ENCODE data around the genes AGTR1, TM4SF18 and WWTR1.

- PRO-cap: no peak
- RAMPAGE, long total RNA: no peak
These were observed 18.4 kb downstream of the PLOD2 start for GRCh38 chr3:146142572-146142924.

- PRO-cap: no peak
- RAMPAGE, long total RNA: start-site peak on the minus strand at chr3:146239259-146239375, 6 reads
These were observed 11.9 kb downstream of the PLSCR4 start for GRCh38 chr3:146238847-146239658.

GRCh38 chr3:147187795-147188147, 218.6 kb downstream of the ZIC4 start:
- PRO-cap: no peak
- RAMPAGE, long total RNA: no peak

- PRO-cap: no peak
- RAMPAGE, long total RNA: no peak
These were observed 9.0 kb downstream of the ZIC4 start for GRCh38 chr3:147396900-147398196.

DNA sequence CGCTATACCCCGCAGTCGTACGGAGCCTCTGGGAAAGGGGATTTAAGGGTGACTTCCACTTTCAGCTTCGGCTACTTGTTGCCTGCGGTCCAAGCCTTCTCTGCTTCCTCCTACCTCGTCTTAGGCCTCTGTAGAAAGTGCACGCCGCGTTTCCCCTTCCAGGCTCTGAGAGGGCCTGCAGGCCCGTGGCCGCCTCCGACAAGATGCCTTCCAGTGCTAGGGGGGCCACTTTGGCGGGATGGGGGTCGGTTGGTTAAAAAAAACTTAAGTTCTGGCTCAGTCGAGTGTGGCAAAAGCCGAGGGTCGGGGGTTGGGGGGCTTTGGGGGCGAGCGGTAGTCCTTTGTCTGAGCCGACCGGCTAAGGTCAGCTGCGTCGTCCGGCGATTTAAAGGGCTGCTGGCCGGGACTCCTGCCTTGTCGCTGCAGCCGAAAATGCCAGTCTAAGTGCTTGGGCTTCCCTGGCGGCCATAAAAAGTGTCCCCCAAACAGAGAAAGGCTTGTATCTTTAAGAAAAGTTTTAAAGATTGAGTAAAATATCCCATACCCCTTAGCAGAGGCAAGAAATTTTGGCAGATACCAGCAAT, 8.0 kb downstream of the ZIC4 start:
- PRO-cap: no peak
- RAMPAGE, long total RNA: no peak

GRCh38 chr3:147939925-147940124, 530.7 kb downstream of the ZIC1 start:
- PRO-cap: no peak
- RAMPAGE, long total RNA: no peak

- PRO-cap: no peak
- RAMPAGE, long total RNA: no peak
These were observed 540.7 kb upstream of the AGTR1 start for GRCh38 chr3:148157064-148157435.

DNA sequence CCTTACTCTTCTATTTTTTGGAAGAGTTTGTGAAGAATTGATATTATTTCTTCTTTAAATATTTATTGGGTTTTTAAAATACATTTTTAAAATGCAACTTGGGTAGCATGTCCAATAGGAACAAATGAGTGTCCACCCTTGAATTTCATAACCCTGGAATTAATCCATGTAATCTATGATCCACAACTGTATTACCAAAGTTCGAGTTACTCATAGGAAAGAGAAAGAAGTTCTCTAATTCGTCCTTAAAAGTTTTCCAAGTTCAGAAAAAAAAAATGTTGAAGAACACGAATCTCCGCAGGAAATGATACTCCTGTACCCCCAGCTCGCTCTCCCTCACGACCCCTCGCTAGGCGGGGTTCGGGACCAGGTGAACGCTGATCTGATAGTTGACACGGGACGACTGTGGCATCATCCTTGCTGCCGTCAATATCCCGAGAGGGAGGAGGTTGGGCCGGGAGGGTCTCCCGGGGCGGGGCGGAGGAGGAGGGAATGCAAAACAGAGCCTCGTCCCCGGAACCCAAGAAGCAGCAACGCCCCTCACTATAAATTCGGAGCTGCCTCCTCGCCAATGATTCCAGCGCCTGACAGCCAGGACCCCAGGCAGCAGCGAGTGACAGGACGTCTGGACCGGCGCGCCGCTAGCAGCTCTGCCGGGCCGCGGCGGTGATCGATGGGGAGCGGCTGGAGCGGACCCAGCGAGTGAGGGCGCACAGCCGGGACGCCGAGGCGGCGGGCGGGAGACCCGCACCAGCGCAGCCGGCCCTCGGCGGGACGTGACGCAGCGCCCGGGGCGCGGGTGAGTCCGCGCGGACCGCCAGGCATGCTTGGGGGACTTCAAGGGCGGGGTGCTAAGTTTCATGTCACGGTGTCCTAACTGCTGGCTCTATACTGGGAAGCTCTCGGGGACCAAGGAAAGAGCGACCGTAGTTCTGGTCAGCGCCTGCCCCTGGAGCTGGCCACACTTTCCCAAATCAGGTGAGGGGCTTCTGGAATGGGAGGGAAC, at the start of gene AGTR1:
Gene AGTR1, plus strand, starts transcription at position 575 of the 1,006 bp plus-strand sequence.
- PRO-cap: bidirectional peak, plus-strand start at position 560 of the sequence, minus-strand start at position 429 of the sequence
- RAMPAGE, long total RNA: no peak

DNA sequence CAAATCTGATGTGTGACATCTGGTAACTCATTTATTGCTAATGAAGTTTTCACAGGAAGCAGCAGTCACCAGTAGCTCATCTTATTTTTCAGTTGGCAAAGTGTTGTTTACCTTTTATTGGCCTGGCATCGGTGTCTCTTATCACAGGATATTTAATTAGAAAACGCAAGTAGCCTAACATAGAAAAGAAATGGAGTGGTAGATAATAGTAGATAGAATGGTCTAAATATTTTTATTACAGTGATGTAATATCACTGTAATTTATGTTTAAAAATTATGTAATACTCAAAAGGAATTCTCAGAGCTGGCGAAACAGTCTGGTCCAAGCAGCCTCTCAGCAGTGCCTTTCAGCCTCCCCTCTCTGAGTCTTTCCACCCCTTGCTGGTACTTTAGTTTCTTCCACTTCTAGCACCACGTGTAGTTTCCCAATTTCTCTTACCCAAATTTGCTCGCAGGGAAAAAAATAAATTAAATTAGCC, 31.9 kb downstream of the AGTR1 start:
- PRO-cap: no peak
- RAMPAGE, long total RNA: no peak

DNA sequence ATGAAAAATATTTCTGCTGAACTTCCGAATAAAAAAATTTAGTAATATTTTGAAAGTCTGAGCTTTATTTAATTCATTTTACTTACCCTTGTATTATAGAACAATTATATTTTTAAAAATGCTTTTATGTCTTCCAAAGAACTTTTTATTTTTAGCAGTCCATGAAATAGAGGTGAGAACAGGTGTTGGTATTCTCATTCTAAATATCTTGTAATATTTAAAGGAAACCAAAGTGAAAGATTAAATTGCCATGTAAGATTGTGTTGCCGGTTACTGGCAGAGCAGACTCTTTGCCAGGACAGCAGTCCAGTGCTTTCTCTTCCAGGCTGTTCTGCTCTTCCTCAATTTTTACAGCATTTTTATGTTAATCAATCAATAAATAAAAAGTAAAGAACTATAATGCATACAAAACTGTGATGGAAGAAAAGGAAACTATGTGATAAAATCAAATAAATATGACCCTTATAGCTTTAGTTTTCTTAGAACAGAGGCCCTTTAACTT, 33.8 kb downstream of the AGTR1 start:
- PRO-cap: no peak
- RAMPAGE, long total RNA: no peak

- PRO-cap: no peak
- RAMPAGE, long total RNA: no peak
These were observed 50.0 kb downstream of the CPA3 start for GRCh38 chr3:148915048-148915495.

GRCh38 chr3:149209798-149210353, 11.8 kb downstream of the CP start:
- PRO-cap: no peak
- RAMPAGE, long total RNA: no peak

DNA sequence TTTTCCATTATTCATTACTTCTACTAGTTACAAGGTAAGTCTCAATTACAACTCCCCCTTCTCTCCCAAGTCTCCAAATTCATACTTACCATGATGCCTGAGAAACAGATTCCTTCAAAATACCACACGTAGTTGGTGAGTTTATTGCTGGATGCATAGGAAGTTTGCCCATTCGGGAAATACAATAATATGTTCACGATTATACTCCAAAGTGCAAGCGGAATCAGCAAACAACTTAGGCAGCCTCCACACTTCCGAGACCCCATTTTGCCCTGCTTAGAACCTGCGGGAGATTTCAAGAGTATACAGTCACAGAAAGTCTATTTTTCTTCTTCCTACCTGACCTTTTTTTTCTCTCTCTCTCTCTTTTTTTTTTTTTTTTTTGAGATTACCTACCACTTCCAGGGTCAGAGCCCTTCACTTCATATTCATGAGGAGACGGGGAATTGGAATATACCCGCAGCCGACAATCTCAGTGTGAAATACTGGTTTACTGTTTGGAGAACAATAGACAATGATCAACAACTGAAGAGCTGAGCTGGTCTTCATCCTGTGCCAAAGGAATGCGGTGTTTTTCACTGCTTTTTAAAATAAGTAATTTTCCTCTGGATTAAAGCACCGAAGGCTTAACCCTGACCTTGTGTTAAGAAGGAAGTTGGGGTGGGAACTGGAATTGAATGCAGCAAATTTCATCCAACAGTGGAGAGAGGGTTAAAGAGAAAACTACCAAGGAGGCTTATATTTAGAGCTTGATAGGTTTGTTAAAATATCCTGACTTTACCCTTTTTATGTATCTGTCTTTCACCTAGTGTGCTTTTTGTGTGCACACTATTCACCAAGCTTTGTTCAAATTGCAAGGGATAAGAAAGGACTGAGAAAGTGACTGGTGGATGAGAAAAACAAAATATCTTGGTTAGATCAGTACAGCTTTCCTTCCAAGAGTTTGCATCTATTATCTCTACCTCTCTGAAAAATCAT, at the start of gene TM4SF18:
Gene TM4SF18, minus strand, starts transcription at position 520 of the 978 bp plus-strand sequence.
- PRO-cap: no peak
- RAMPAGE, long total RNA: start-site peak on the minus strand centred at position 515 of the sequence, 12 bp wide, 5 reads

DNA sequence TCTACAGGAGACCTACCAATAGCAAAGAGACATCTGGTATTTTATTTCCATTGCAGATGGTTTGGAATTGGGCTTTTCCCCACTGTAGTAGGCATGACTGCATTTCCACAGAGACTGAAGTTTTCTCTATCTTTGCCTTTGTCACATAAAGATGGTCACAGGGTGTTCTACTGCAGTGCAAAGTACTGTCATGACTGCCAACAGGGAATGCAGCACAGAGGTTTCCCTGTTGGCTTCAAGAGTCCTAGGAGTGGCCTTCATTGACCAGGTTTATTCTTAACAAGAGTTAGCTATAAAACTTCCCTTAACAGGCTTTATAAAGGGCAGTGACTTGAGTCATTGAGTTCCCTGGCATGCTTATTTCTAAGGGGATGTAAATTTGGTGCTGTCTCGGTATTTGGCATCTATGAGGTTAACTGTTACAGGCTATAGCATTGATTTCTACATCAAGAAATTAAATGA, 36.7 kb upstream of the TM4SF4 start:
- PRO-cap: no peak
- RAMPAGE, long total RNA: no peak

GRCh38 chr3:149507448-149508580, 33.3 kb downstream of the TM4SF4 start:
- PRO-cap: no peak
- RAMPAGE, long total RNA: no peak

DNA sequence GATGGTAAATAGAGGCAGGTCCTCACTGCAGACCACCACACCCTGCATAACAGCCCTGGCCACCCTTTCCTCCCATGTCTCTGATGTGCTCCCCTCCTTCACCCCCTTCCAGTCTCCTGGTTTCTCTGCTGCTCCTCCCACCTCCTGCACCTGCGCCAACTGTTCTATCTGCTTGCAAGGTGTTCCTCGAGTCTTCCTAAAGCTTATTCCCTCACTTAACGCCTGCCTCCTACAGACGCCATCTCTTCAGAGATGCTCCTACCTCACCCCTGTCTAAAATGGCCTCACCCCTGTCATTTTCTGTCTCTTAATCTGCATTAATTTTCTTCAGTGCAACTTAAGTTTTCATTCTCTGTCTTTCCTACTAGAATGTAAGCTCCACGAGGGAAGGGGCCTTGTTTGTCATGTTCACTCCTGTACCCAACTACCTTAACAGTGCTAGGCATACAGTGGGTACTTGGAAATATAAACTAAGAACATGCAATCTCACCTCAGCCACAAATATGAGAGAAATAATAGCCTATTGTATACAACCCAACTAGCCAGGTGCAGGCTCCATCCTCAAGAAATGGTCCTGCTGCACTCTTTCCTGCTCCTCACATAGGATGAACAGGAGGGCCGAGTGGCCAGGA, 57.0 kb downstream of the TM4SF4 start:
- PRO-cap: no peak
- RAMPAGE, long total RNA: start-site peak on the minus strand centred at position 434 of the sequence, 24 bp wide, 25 reads

DNA sequence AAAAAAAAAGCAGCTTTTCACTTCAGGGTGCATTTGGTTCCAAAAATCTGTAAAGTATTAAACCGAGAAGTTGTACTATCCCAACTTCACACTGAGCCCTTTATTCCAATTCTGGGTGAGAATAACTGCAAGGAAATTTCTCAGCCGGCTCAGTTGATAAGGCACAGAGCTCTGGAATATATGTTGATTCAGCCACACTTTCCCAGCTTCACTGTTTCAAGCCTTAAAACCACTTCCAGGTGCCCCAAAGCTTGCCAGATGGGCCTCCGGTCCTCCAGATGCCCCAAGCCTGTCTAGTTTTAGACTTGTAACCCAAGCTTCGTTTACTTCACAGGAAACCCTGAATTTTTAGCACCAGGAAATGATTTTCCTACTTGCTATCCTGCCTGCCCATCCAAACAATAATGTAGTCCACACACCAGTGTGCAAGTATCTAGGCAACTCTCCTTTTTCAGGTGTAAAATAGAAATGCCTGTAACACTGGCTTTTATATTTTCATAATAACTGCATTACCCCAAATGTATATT, 79.6 kb downstream of the TM4SF4 start:
- PRO-cap: no peak
- RAMPAGE, long total RNA: no peak

DNA sequence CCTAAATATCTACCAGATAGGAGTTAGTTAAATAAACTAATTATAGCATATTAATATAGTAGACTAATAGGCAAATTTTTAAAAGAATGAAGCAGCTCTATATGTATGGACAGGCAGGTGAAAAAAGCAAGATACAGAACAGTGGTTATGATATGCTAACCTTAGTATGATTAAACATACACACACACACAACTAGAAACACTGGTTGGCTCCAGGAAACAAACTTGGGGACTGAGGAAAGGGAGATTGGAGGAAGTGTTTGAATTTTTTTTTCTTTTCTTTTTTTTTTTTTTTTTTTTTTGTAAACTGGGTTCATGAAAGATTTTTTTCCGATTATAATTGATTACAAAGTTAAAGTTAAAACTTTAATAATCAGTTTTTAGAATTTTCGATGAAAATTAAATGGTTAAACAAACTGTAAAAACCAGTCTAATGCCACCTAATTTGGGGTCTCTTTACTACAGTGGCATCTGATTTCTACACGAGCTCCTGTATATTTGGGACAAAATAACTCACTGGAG, 86.8 kb downstream of the WWTR1 start:
- PRO-cap: no peak
- RAMPAGE, long total RNA: no peak

DNA sequence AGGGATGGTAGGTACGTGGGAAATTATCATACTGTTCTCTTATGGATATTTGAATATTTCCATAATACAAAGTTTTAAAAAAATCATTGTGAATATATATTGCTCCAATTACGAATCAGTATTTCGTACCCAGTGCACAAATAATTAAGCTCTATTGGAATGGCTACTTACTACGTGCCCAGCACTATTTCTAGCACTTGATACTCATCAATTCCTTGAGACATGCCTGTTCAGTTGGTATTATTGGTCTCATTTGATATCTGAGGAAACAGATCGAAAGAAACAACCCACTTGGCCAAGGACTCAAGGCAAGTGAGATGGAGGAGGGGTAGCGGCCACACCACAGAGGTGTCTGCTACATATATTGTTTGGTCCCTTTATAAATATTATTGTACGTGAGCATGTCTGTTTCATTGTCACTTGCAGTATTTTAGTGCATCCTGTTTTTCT, 42.3 kb downstream of the WWTR1 start:
- PRO-cap: no peak
- RAMPAGE, long total RNA: no peak

- PRO-cap: bidirectional peak, plus-strand start at chr3:149658181, minus-strand start at chr3:149658025
- RAMPAGE, long total RNA: start-site peak on the minus strand at chr3:149657999-149658030, 252 reads
These were observed at the start of gene WWTR1 for GRCh38 chr3:149657651-149658236. WWTR1 (minus strand) TSS chr3:149658025.